Endodermal cell (in vitro differentiated cells): ENCODE measurements around a stretch of chr6.

DNA sequence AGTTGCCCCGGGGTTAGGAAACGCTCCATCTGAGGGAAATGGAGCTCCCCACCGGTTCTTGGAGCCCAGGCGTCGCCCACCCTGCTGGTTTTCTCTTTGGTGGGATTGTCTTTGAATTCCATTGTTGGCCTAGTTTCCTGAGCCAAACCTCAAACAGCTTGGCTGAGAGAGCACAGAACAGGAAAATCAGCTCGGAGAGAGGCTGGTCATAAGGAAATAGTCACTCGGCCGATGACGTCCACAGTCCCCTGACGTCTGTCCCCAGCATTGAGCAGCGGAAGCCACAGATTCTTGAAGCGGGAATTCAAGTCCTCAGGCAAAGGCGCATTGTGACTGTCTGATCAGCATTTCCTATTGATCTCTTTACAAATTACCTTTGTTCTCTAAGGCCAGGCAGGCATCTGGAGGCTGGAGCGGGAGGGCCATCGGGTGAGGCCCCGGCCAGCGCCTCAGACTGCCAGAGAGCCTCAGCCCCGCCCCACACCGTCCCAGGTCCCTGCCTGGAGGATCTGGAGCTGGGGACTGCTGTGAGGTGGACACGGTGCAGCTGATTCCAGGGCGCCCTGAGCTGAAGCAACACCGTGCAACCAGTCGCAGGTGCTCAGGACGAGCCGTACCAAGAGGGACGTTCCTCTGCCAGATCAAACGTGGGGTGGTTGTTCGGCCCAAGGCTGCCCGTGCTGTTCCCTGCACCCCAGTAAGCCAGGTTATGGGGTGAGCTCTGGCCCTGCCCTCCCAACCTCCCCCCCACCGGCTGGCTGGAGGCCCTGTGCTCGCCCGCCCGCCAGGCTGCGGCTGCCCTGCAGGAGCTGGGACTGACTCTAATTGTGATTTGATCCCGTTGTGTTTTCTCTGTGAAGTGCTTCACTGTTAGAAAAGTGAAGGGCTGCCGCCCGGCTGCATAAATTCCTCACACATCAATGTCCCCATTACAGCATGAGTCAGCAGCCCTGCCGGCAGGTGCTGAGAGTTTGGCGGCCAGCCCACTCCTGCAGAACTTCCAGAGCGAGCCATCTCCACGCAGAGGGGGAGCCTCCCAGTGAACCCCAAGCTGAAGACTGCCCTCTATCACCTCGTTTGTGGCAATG is 138.3 kb downstream of the DLL1 start:
- PRO-cap, result unidirectional peak, plus-strand start at position 173 of the sequence; unidirectional peak, plus-strand start at position 209 of the sequence; bidirectional peak, plus-strand start at position 929 of the sequence, minus-strand start at position 711 of the sequence

DNA sequence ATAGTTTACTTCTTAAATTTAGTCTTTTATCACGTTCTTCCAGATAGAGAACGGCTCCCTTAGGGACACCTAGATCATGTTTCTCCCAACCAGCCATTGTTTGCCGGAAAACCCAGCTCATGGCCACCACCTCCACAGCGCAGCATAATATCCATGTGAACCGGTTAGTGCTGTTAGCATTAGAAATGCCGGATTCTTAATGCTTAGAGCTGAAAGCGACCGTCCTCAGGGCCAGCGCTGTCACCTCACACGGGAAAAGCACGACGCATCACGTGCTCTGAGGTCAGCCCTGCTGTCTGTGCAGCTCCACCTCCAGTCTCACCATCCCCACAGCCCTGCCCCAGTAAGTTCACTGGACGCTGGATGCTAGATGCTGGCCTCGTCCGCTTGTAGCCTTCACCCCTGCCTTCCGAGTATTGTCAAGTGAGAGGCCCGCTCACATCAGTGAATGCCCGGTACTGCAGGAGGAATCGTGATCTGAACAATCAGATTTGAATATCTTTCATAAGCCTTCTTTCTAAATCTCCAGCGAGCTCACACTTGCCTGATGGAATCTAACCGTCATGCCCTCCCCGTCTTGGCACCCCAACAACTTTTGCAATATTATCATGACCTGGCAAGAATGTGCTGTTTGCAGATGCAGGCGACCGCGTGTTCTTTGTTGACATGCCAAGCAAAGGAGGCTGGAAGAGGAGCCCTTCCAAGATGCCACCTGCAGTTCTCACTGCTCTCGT is 65.0 kb downstream of the DLL1 start:
- PRO-cap, result no peak

- PRO-cap, result no peak
Observed at GRCh38 chr6:170276254-170277275, 14.3 kb downstream of the DLL1 start.

DNA sequence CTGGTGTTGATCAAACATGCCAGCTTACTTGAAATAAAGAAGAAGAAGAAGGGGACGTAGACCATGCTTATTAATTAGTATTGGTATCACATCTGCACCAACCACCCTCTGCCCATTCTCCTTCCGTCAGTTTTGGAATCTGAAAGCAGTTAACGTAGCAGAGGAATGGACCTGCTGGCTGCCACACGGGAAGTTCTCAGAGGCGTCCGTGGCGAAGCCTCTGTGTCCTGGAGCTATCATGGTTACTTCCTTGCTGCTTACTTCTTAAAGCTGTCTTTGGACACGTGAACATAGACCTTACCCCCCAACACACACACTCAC is 4.0 kb upstream of the DLL1 start:
- PRO-cap, result no peak

- PRO-cap, result no peak
Observed at GRCh38 chr6:170295545-170296267, 4.8 kb upstream of the DLL1 start.

DNA sequence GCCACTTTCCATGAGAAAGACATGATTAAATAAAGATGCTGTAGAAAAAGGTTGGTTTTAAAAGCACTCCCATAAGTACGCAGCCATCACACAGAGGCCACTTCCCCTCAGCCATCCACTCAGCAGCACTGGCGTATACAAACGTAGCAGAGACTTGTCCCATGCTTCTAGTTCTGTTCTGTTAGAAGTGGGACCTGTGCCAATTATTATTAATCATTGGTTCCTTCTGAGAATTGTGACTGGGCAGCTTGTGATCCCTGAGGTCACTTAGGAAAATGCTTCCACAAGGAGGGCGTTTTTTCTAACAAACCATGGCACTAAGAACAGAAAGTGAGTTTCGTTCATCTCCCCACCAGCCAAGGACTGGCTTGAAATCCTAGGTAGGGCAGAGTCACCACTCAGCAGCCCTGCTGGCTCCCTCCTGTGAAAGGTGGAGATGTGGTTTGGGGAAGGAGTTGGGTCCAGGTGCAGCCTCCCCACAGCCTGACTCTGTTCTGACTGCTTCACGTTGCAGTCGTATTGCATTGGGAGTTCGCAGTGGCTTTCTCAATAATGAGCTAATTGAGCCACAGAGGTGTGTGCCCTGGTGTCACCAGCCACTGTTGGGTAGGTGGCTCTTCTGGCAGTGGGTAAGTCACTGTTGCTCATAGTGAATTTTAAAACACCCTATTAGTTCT is 54.0 kb downstream of the FAM120B start:
- PRO-cap, result no peak

- PRO-cap, result no peak
Observed at GRCh38 chr6:170459337-170460064, 93.6 kb downstream of the PSMB1 start.

DNA sequence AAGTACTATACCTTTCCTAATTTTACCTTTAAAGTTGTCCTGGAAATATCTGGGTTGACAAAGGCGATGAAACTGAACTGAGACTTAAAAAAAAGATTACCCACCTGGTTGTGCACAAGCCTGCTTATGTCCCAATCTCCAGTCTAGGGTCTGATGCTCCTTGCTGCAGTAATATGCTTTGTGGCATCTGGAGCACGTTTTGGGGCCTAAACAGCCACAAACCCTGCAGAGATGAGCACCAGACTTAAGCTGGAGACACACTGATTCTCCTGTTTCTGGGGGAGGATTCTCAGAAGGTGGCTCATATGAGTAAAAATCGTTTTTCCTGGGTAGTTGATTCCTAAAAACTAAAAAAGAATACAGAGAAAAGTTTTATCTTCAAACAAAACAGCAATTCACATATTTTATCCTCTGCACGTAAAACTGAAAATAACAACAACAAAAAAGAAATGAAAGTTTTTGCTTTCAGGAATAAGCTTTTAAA is 994 bp downstream of the PDCD2 start:
- PRO-cap, result no peak